Epithelial cell of esophagus (primary cell): ENCODE measurements around a stretch of chr5.

GRCh38 chr5:162036276-162037026 is 31.1 kb upstream of the GABRG2 start:
- RRBS, result no CpG with 5 or more reads among the region's 33 CpGs

DNA sequence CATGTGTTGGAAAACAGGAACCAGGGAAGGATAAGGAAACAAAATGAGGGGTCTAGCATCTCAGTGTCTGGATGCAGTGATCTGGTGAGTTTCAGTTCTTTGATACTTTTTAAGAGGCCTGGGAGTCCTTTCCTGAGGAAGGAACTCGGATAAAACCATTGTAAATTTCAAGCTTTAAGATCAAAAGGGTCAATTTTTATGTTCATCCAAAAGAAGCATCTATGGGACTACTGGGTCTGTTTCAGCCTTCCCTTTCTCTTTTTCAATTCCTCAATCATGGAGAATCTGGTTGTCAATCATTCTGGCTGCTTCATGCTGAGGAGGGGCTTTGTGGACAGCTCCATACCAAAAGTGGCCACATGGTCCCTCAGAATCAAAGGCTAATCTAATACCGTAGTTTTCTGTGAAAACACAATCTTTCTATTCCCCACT is 562.5 kb upstream of the CCNG1 start:
- RRBS, result no CpG with 5 or more reads among the region's 2 CpGs

- RRBS, result no CpG with 5 or more reads among the region's 9 CpGs
Measured at GRCh38 chr5:163517873-163518993, 12.8 kb downstream of the MAT2B start.

- RRBS, result no CpG with 5 or more reads among the region's 2 CpGs
Measured at GRCh38 chr5:163916242-163916950, 411.0 kb downstream of the MAT2B start.

DNA sequence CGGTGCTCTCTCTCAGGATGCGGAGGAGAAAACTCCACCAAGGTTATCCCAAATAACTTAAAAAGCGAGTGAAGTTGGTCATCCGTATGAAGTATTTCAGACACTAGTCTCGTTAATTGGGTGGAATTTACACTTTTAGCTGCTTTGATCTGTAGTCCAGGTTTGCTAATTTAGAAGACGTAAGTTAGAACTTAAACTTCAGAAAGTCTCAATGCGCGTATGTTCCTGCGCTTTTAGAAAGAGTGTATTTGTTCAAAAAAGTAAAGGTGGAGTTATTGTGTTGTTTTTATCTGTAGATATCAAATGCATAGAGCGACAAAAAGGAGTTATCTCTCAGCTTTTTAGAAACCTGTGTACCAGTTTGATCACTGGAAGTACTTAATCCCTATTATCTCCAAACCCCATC is 654.0 kb upstream of the TENM2 start:
- RRBS, result no CpG with 5 or more reads among the region's 10 CpGs

DNA sequence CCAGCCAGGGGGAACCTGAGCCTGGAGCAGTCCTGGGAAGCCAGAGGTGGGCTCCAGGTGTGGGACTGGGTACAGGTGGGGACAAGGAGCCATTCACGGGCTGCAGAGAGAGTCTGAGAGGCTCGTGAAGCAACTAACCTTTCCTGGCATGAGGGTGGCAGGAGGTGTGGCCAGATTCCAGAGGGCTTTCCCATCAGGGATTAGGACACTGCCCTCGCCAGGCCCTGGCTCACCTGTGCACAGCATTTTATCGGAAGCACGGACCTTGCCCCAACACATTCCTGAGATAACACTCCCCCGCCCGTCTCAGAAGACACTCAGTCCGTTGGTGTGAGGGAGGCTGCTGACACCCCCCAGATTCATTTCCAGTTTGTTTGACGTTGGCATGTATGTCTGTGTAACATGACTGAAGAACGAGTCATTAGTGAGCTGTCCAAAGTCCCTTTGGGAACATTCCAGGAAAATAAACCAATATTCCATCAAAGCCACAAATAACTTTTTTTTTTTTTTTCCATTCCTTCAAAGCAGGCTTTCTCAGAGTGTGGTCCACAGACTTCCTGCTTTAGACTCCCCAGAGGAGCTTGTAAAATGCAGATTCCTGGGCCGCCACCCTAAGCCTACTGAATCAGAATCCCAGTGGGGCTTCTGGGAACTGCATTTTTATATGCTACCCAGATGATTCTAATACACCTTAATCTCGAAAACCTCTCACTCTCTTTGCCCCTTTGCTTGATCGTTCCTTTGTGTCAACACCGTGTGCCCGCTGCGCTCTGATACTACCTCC is 23.4 kb downstream of the WWC1 start:
- RRBS, result no CpG with 5 or more reads among the region's 16 CpGs

DNA sequence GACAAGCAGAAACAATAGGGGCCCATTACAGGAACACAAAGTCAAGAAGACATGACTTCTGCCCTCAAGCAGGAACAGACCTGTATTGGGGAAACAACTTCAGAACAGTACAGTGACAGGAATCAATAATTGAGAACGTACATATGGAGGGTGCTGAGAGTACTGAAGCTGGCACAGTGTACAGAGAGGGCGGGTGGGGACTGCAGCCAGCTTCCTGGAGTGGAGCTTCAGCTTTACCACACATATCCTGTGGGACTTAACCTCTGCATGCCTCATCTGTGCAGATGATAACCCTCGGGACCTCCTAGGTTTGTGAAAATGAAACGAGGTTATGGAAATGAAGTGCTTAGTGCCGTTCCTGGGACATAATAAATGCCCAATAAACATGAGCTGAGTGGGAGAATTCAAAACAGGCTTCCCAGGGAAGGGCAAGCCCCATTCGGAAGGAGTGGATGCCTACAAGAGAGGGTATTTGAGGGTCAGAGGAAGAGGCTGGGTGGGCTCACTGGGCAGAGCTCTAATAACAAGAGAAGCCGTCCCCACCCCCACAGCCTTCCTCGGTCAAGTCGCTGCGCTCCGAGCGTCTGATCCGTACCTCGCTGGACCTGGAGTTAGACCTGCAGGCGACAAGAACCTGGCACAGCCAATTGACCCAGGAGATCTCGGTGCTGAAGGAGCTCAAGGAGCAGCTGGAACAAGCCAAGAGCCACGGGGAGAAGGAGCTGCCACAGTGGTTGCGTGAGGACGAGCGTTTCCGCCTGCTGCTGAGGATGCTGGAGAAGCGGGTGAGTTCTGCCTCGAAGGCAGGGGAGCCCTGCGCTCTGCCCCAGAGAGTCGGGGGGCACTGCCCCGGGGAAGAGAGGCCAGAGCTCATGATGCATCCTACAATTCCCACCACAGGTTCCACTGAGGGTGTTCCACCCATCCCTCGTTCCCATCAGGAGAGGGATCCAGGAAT is 21.8 kb upstream of the RARS1 start:
- RRBS, result no CpG with 5 or more reads among the region's 27 CpGs

DNA sequence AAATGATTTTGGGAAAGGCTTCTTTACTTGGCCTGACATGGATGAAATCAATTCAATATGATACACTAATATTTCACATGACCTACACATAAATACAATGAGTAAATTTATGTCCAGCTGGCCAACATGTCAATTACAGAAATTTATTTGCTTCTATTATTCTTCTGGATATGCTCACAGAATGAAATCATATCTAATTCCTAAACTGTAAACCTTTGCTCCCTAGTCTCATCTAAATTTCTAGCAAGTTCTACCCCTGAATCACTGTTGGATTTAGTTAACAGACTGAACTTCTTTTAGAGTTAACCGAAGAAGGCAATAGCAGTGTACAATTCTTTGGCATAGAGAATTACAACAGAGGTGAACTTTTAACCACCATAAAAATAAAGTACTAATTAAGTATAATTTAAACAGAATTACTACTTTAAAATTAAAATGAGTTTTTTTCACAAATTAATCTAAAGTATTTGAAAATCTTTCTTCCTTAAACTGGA is 14.4 kb downstream of the PANK3 start:
- RRBS, result no CpG with 5 or more reads among the region's 1 CpG

- RRBS, result no CpG with 5 or more reads among the region's 1 CpG
Measured at GRCh38 chr5:168591871-168592552, 12.8 kb upstream of the PANK3 start.

GRCh38 chr5:169020031-169020449 is 280.9 kb downstream of the SLIT3 start:
- RRBS, result no CpG with 5 or more reads among the region's 4 CpGs

GRCh38 chr5:169024294-169024934 is 276.5 kb downstream of the SLIT3 start:
- RRBS, result no CpG with 5 or more reads among the region's 13 CpGs

- RRBS, result no CpG with 5 or more reads among the region's 6 CpGs
Measured at GRCh38 chr5:169286697-169286905, 14.3 kb downstream of the SLIT3 start.

- RRBS, result no CpG with 5 or more reads among the region's 7 CpGs
Measured at GRCh38 chr5:170254212-170254768, 21.5 kb downstream of the C5orf58 start.

GRCh38 chr5:170286636-170287066 is 10.9 kb downstream of the LCP2 start:
- RRBS, result no CpG with 5 or more reads among the region's 2 CpGs

- RRBS, result no CpG with 5 or more reads among the region's 12 CpGs
Measured at GRCh38 chr5:170307441-170308167, 10.0 kb upstream of the LCP2 start.

DNA sequence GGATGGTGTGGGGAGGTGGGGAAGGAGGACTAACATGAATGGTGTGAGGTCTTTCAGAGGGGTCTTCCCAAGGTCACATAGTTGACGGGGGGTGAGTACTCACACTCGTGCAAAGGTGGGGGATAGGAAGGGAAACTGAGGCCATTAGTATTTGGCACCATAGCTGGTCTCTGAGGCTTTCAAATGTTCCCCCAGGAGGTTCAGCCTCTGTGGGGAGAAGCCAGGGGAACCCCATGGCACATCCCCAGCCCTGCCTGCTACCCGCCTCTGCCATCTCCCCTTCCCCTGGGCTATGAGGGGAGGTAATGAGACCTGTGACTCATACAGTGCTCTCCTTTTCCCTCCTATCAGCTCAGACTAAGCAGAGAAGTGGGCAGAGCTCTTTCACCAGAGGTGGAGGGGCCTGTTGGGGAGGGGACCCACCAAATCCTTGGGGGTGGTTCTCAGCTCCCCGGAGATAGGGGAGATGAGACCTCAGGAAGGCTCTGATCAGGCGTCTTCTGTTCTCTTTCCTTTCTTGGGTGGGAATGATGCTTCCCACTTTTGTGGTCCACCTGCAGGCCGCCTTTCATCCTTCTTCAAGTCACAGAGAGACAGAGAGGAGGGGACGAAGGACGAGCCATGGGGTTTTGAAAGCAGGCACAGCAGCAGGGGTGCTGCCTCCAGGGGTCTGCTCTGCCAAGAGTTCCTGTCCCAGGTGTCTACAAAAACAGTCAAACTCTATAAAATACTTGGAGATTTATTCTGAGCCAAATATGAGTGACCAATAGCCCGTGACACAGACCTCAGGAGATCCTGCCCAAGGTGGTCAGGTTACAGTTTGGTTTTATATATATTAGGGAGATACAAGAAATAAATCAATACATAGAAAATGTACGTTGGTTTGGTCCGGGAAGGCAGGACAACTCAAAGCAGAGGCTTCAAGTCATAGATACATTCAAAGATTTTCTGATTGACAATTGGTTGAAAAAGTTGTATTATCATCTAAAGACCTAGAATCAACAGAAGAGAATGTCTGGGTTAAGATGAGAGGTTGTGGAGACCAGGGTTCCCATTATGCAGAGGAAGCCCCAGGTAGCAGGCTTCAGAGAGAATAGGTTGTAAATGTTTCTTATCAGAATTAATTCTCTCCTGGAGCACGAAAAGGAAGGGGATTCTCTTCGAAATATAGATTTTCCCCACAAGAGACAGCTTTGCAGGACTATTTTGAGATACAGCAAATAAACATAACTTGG is 34.4 kb upstream of the LCP2 start:
- RRBS, result no CpG with 5 or more reads among the region's 13 CpGs

DNA sequence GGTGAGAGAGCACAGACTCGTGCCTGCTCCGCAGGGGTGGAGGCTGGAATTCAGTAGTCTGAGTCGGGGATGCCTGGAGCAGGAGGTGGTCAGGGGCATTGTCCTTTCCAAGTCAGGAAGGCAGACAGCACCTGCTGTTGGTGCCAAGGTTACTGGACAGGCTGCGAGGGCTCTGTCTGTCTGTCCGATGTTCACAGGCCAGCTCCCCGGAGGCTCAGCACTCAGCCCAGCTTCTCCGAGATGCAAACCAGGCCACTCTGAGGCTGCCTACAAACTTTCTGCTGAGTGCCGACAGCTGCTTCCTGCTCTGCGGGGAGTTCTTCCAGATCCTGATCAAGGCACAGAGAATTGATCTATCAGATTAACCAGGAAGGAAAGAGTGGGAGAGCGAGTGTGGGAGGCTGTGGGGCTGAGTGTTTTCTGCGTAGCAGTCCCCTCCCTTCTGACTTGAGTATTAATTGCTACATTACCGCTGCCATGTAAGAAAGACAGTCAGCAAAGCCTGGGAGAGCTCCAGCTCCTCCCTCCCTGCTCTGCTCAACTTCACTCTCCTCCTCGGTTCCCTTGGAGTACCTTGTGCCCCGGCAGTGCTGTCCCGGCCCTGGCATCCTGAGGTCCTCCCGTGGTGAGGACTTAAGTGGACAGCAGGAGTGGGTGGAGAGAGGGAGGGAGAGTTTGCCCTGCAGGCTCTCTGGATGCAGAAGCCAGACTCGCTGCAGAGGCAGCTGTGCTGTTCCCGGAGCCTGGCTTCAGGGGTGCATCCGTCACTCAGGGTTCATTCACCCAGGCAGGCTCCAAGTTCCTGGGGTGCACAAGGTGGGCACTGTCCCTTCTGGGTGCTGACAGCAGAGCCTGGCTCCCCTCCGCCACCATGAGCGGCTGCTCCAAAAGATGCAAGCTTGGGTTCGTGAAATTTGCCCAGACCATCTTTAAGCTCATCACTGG is 35.9 kb downstream of the KCNMB1 start:
- RRBS, result no CpG with 5 or more reads among the region's 22 CpGs

DNA sequence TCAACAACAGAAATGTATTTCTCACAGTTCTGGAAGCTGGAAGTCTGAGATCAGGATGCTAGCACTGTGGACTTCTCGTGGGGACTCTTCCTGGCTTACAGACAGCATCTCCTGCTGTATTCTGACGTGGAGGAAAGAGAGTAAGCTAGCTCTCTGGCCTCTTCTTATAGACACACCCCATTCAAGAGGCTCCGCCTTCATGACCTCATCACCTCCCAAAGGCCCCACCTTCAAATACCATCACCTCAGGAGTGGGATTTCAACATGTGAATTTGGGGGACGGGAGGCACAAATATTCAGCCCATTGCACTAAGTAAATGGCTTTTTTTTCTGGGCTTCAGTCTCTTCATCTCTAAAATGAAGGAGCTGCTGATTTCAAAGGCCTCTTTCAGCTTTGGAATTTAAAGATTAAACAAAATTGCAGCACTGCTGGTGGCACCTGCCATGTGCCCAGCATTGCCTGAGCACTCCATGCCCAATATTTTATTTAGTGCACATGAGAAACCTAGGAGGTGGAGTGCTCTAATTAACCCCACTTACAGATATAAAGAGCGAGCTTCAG is 27.5 kb downstream of the KCNMB1 start:
- RRBS, result no CpG with 5 or more reads among the region's 5 CpGs

GRCh38 chr5:170388408-170388816 is 755 bp downstream of the KCNMB1 start:
- RRBS, result no CpG with 5 or more reads among the region's 3 CpGs